Pulmonary lymph node (tissue), 1 donor: ENCODE data around the gene RAI14.

DNA sequence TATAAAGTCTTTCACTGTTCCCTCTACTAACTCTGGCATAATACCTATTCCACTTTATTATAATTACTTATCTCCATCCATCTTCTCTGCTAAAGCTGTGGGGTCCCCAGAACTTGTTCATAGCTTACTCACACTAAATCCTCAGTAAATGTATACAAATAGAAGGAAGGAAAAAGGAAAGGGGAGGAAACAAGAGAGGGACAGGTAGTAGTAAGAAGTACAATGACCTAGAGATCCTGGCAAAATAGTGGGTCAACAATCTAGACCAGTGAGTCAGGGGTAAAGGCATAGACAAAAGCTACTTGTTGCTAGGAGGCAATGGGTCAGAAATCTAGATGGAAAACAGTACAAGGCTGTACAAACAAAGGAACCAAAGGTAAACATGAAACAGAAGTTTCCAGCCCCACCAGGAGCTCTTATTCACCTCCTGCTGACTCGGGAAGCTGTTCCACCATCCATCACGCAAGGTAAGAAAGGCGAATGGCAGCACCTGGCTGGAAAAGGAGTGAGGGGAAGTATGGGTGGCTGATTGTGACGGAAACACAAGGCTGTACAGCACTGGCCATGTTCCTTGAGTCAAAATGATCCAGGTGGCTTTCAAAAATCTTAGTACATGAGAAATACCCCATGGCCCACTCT is 70.6 kb upstream of the RAI14 start:
- PRO-cap = no peak

DNA sequence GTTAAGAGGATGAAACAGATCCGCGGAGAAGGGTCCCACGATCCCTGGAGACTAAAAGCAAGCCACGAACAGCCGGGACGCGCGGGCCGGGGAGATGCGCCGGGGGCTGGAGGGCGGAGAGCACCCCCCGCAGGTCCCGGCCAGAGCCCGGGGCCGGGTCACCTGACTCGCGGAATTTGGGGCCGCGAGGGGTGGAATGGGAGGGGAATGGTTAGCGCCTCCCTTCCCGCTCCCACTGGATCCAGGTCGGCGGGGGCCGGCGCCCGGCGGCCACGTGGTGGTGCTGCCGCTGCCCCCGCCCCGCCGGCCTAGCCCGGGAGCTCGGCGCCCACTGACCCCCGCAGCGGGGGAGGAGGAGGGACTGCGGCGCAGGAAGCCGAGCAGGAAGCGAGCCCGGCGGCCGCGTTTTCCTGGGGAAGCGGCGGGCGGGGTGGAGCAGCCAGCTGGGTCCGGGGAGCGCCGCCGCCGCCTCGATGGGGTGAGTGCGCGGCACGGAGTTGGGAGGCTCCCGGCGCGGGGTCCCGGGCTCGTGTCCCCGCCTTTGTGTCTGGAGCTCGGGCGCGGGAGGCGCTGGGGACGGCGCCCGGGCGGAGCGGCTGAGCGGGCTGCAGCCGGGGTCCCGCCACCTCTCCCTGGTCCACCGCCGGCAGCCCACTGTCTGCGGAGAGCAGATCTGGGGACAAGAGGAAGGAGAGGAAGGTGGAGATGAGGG is at the start of gene RAI14:
TSS of gene RAI14 (plus strand) at position 331 of the 712 bp plus-strand sequence.
- PRO-cap = bidirectional peak, plus-strand start at position 343 of the sequence, minus-strand start at position 149 of the sequence

- PRO-cap = no peak
Observed at GRCh38 chr5:34657382-34657515, 1.1 kb downstream of the RAI14 start.

DNA sequence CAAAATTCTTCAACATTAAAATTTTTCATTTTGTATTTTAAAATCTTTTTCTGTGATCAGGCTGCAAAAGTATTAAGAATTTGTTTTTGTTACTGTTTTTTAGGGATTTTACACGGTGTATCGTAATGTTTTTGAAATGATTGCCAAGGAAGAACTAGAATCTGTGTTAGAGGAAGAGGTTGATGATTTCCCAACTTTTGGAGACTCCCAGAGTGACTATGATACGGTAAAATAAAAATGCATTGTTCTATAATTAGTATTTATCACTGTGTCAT is 6.6 kb downstream of the DNAJC21 start:
- PRO-cap = no peak

DNA sequence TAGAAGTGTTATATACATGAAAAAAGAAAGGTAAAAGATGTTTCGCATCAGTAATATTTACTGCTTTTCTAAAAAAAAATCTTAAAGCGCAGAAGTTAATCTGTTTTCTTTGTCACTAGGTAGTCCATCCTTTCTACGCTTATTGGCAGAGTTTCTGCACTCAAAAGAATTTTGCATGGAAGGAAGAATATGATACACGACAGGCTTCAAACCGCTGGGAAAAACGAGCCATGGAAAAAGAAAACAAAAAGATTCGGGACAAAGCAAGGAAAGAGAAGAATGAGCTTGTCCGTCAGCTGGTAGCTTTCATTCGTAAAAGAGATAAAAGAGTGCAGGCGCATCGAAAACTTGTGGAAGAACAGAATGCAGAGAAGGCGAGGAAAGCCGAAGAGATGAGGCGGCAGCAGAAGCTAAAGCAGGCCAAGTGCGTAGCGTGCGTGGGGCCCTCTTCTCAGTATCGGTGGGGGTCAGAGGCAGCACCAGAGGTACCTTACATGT is 7.9 kb downstream of the DNAJC21 start:
- PRO-cap = no peak

DNA sequence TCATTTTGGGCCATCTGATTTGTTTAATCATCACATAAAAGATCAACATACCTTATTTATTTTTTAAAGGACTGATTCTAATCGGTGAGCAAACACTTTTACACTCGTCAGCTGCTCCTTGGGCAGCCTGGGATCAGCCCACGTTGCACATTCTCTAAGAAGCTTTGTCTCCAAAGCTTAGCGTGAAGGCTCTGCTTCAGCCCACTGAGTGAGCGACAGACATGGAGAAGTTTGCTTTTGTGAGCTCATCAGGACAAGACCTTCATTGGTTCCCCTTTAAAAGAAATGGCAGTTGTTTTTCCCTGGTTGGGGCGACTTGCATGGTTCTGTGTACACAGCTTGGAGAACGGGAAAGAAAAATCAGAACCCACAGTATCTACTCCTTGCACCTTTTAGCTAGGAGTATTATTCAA is 42.0 kb downstream of the PRLR start:
- PRO-cap = no peak

GRCh38 chr5:35671508-35672065 is 53.9 kb downstream of the SPEF2 start:
- PRO-cap = bidirectional peak, plus-strand start at chr5:35671804, minus-strand start at chr5:35671691

GRCh38 chr5:35780058-35780699 is 76.5 kb upstream of the IL7R start:
- PRO-cap = bidirectional peak, plus-strand start at chr5:35780482, minus-strand start at chr5:35780341

DNA sequence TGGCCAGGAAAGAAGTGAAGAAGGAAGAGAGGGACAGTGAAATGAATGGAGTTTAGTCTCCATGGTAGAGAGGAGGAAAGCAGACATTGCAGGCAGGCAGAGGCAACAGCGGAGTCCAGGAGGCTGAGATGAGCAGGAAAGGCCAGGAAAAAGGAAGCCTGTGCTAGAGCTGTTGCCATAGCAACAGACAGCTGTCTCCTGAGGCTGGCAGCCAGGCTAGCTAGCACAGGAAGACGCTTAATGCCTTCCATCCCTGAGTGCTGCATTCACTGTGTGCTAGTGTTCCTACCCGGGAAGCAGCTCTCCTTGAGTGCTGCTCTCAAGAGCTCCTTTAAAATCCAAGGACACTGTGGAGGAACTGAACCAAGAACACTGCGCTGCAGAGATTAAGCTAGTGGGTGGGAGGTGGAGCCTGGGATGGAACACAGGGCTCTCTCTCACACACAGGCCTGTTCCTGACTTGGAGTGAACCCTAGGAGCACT is 53.5 kb upstream of the IL7R start:
- PRO-cap = no peak

DNA sequence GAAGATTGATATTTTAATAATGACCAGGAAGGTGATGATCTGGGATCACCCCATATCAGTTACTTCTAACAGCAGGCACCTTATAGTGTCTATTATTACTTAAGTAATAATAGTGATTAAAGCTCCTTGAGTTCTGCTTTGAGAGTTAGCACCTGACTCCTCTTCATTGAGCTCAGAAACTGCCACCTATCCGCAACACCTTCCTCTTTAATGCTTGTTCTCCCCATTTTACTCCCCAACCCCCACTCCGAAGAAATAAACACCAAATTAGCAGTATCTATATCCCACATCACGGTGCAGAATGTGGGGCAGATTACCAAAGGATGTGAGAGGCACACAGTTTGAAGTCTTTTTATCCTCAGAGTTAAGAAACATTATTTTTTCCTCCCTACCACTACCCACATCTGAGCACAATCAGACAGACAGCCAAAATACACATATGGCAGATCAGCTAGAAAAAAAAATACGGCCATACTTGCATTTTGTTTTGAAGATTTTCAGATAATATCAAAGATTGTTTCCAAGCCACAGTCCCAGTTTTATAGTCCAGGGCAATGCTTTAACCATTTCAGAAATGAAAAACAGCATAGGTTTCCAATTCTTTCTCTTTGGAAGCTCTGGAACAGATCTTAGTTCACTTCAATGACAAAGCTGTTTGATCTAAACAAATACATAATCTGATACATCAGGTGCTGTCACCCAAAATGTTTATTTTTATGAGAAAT is 26.1 kb upstream of the IL7R start:
- PRO-cap = bidirectional peak, plus-strand start at position 311 of the sequence, minus-strand start at position 212 of the sequence; bidirectional peak, plus-strand start at position 536 of the sequence, minus-strand start at position 327 of the sequence

DNA sequence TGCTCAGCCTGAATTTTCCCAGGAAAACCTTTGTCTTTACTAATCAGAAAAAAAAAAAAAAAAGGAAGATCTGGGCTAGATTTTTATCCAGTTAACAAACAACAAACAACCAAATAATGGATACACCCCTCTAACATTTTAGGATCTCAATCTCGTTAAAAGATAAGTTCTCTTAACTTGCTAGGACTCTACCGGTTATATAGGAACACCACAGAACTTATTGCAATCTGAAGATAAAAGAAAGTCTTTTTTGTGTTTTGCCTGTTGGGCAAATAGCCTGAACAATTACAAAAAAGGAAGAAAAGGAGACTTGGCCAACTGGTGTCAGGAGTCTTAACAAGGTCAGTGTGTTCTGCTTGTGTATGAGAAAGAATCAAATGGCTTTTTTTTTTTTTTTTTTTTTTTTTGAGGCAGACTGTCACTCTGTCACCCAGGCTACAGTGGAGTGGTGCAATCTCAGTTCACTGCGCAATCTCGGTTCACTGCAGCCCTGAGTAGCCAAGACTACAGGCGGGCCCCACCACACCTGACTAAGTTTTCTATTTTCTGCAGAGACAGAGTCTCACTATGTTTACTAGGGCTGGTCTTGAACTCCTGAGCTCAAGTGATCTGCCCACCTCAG is 3.2 kb upstream of the IL7R start:
- PRO-cap = bidirectional peak, plus-strand start at position 433 of the sequence, minus-strand start at position 375 of the sequence; bidirectional peak, plus-strand start at position 482 of the sequence, minus-strand start at position 476 of the sequence

DNA sequence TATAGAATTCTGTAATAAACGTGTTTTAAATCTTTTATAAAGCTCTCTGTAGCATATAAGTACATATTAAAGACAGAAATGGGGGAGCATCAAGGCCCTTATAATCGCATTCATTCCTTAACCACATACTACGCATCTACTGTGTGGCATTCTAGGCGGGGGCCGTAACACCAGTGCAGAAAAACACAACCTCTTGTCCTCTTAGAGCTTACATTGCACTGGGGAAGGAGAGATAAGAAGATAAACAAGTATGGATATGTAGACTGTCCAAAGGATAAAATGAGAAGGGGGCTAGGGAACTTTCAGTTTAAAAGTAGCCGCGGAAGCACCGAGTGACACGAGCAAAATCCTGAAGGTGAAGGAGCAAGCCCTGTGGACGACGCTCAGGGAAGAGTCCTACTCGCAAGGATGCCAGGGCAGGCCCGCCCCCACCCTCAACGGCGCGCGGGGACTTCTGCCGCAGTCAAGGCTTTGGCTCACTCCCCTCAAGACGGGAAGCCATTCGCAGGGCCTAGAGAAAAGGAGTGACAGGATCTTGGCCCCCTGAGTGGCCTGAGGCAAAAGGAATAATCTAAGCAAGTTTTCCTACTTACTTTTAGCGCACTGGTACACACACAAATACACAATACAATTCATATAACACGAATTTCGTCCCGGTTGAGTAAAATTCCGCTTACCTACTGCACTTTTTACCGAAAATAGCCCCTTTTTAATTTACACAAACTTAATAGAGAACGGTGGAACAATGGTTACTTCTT is 1.4 kb upstream of the NIPBL start:
- PRO-cap = unidirectional peak, plus-strand start at position 146 of the sequence

- PRO-cap = no peak
Observed at GRCh38 chr5:36926958-36927916, 50.7 kb downstream of the NIPBL start.

GRCh38 chr5:38494012-38494476 is 62.4 kb downstream of the LIFR start:
- PRO-cap = no peak

DNA sequence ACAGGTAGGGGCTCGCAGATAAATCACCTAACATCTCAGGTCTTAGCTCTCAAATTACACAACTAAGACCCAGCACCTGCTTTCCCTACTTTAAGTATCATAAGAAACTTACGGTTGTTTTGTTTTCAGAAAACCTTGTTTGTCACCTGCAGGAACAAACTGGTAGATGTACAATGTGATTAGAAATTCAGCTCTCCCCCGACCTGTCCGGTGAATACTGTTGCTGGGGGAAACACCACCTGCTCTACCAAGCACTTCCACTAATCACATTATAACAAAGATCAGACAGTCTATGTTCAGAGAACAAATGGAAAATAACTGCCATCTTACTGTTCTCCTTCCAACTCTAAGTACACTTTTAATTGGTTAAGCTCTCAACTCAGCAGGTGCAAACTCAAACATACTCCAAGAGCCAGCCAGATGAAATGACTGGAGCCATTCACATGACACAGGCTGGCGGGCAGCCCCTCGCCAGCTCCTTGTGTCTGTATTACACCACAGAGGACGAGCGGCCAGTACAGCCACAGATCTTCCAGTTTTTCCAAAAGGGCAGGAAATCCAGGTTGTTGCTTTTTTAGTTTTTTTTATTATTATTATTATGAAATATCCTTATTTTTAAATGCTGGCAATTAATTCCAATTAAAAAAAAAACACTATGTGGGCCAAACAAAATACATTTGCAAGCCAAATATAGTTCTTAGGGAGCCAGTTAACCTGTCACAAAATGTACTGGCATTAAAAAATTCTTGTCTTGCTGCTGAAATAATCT is 16.1 kb downstream of the LIFR start:
- PRO-cap = no peak

- PRO-cap = no peak
Observed at GRCh38 chr5:38881479-38881827, 35.6 kb downstream of the OSMR start.

DNA sequence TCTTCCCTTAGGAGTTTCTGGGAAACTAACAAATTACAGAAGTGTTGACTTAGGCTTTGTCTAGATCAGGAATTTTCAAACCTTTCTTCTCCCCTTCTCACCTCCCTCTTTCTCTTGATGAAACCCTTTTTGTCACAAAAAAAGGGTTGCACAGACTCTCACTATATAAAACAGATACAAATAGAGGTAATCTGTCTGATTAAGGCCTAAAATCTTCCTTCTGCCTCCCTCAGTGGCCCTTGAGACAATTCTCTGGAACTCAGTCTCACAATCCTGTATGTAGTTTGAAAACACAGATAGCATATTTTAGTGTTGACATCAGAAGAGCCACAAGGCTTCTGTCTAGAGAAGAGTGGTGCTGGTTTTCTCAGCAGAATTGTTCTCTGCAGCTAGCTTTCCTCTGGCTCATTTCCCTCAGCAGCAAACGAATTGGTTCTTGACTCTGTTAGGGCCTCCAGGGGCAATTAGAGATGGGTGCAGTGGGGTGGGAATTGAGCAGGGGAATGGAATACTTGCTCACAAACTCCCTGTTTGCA is 79.7 kb downstream of the OSMR start:
- PRO-cap = no peak

- PRO-cap = no peak
Observed at GRCh38 chr5:39055057-39055611, 19.1 kb downstream of the RICTOR start.

GRCh38 chr5:39197407-39197975 is 21.9 kb downstream of the FYB1 start:
- PRO-cap = bidirectional peak, plus-strand start at chr5:39197847, minus-strand start at chr5:39197708

- PRO-cap = bidirectional peak, plus-strand start at chr5:39211966, minus-strand start at chr5:39211840
Observed at GRCh38 chr5:39211570-39212270, 7.6 kb downstream of the FYB1 start.